Skin of body (tissue), 2 donors: ENCODE data around the genes PCDHA9 and PCDHB9.

- RAMPAGE, long total RNA: no peak
Observed at GRCh38 chr5:140848207-140848855, at the start of gene PCDHA9. Gene PCDHA9 (plus strand): TSS chr5:140848382.

DNA sequence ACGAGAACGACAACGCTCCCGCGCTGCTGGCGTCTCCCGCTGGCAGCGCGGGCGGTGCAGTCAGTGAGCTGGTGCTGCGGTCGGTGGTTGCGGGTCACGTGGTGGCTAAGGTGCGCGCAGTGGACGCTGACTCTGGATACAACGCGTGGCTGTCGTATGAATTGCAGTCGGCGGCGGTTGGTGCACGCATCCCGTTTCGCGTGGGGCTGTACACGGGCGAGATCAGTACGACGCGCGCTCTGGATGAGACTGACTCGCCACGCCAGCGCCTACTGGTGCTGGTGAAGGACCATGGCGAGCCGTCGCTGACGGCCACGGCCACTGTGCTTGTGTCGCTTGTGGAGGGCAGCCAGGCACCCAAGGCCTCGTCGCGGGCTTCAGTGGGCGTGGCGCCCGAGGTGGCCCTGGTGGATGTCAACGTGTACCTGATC, 2.0 kb downstream of the PCDHA10 start:
- RAMPAGE, long total RNA: no peak

DNA sequence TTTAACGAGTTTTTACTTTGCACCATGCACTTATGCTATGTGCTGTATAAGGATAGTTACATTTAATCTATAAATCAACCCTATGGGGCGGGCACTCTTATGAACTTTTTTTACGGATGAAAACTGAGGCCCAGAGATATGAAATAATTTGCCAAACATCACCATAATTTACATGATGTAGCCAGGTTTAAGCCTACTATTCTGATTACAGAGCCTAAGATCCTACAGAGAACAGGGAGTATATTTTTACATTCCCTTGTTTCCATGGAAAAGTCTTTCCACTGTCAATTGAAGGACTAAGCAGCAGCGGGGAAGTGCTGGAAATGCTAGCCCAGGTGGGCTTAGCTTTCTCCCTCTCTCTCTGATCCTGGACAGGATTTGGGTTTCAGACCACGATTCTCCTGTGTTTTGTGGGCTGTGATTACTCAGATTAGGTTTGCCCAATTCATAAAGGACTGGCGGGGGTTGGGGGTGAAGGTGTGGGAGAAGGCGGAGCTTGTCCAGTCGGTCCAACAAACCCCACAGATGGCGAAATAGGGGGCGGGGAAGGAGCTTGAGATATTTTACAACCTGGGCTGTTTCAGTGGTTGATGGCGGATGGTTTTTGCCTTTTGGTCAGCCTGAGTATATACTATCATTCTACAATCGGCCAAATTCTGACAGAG, 35.0 kb downstream of the PCDHAC2 start:
- RAMPAGE, long total RNA: no peak

- RAMPAGE, long total RNA: no peak
Observed at GRCh38 chr5:141001830-141002770, 35.8 kb downstream of the PCDHAC2 start.

- RAMPAGE, long total RNA: no peak
Observed at GRCh38 chr5:141041009-141041595, 10.1 kb upstream of the PCDHB1 start.

GRCh38 chr5:141186486-141187575, at the start of gene PCDHB9:
Gene PCDHB9 (plus strand): TSS chr5:141187161.
- RAMPAGE, long total RNA: no peak

- RAMPAGE, long total RNA: no peak
Observed at GRCh38 chr5:141318676-141319373, 1.8 kb downstream of the TAF7 start.

GRCh38 chr5:141508325-141509548, 19.9 kb downstream of the PCDHGC5 start:
- RAMPAGE, long total RNA: no peak

- RAMPAGE, long total RNA: no peak
Observed at GRCh38 chr5:141513347-141513519, 24.4 kb downstream of the PCDHGC5 start.

- RAMPAGE, long total RNA: no peak
Observed at GRCh38 chr5:141529839-141530814, 41.2 kb downstream of the PCDHGC5 start.

DNA sequence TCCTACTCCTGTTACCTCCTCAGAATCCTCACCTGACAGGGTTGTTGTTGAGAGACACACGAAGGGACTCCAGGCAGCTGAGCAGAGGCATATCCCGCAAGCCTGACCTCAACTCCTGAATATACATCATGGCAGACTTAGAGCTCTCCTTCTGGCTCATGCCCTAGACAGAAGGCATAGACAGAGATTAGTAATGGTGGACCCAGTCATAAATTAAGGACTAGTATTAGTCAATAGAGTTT, 35.4 kb downstream of the DIAPH1 start:
- RAMPAGE, long total RNA: no peak

GRCh38 chr5:141604190-141604999, 14.4 kb downstream of the DIAPH1 start:
- RAMPAGE, long total RNA: no peak

GRCh38 chr5:141615970-141616641, 2.7 kb downstream of the DIAPH1 start:
- RAMPAGE, long total RNA: no peak

DNA sequence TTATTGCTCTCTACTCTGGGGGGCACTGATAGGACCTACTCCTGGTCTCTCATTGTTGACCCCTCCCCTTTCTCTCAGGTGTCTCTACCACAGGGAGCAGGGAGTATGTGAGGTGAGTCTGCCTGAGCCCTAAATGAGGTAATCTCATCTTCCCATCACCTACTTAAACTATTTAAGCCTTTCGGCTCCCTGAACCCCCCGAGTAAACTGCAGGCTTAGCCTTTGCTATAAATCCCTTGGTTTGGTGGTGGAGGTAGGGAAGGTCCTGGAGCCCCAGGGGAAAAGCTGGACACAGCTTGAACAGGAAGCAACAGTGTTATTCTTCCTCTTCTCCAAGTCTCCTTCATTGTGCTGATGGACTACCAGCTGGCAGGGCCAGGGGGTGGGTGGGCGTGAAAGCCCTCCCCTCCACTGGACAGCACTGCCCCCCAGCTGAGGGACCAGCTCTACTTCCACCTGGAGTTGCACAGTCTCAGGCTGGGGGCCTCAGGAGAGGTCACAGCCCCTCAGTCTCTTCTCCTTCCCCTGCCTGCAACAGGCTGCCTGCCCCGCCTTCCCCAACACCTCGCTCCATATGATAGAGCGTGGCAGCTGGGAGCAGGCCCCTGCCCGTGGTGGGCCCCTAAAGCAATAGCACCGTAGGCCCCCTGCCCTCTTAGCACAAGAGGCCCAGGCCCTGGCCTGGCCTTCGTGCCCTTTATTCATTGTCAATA, 3.7 kb downstream of the RELL2 start:
- RAMPAGE, long total RNA: no peak

- RAMPAGE, long total RNA: no peak
Observed at GRCh38 chr5:141649181-141649813, 1.9 kb downstream of the FCHSD1 start.

DNA sequence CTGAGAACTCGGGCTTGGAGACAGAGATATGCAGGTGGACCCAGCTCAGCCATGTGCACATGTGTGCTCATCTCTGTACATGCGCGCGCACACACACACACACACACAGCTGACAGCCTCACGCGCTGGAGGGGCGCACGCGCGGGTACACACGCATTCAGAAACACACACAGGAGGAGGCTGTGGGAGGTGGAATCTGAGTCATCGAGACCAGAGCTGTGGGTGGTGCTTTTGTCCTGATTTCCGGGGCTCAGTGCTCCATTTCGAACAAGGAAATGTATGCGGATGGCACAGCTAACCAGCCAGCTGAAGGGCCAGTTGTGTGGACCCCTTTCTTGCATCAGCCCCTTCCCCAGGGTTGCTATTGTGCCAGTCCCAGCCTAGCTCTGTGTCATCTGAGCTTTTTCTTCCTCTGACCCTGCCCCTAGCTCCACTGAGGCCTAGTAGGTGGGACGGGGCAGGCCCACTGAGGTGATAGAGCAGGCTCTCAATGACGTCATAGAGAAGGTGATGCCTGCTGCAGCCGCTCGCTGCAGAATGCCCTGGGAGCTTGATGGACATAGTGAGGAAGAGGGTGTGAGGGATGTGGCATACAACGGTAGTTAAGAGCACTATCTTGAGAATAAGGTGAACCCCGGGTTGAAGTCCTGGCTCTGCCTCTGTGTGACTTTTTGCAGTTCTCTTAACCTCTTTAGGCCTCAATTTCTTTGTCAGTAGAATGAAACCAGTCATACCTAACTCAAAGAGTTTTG, 11.3 kb upstream of the ARAP3 start:
- RAMPAGE, long total RNA: no peak

GRCh38 chr5:141821320-141821964, 56.8 kb downstream of the PCDH1 start:
- RAMPAGE, long total RNA: no peak

DNA sequence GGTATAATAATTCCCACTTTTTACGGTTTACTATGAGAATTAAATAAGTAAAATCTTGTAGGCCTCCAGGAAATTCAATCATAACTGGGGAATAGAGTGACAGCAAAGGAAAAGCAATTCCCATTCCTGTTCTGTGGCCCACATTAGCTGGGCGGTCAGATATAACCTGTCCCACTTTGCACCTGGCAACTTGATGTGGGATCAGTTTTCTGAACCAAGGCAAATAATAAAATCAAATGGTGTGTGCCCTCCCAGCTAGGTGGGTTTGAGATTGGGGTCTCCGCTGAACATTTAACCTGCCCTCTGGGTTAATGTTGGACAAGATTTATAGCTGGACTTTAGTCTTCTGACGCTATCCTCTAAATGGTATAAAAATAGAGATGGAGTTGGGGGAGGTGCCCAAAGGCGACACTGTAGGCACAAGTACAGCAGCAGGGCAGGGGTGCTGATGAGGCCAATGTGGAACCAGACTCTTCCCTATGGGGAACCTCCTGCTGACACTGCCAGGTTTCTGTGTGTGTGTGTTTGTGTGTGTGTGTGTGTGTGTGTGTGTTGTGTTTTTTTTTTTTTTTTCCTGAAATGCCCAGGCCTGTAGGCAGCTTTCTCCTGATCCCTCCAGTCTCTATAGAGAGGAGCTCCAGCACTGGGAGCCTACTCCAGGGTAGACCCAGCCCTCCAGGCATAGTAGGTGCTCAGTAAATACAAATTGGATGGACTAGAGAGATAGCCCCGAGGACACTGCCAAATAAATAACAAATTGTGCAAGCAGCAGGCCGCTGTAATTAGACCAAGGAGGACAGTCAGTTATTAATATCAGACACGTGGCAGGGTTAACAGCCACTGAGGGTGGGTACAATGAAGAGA, 37.9 kb downstream of the PCDH1 start:
- RAMPAGE, long total RNA: no peak

DNA sequence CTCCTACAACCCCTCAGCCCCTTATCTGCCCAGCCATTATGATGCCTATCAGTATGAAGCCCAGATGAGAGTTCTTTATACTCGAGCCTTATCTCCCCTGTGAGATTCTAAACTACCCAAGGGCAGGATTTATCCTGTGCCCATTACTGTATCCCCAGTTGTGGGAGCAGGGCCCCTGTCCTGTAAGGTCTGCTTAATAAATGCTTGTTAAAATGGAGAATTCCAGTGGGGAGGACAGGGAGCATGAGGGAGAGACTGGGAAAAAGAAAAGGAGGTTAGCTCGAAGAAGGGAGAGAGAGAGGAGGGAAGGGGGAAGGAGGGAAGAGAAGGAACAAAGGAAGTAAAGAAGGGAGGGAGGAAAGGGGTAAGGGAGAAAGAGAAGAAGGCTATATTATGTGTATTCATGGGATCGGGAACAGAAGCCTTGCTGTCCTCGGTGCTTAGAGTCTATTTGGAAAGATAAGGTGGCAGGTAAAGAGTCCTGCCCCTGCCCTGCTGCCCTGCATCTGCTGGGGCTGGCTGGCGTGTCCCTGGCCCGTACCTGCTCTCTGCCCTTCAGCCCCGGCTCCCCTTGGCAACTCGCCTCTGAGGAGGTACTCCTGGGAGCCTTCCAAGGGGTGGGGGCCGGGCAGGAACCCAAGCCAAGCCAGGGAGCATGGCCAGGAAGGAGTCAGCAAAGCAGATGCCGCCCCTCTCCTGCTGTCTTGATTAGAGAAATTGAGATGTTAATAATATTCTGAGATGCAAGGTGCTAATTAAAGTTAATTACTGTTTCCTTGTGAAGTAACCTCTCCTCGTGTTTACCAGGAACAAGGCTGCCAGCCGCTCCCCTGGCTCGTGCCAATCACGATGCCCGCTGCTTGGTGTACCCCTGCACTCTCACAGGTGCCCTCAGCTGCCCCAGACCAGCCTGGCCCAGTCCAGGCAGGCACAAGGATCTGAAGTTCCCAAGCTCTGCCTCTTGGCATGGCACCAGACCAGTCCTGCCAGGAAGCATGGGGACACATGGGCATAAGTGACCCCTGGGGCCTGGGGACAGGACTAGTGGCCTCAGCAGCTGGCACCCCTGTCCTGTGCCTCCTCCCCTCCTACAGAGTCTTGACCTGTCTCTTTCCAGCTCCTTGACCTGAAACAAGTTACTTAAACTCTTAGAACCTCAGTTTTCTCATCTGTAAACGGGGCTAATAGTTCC, 36.7 kb downstream of the PCDH1 start:
- RAMPAGE, long total RNA: no peak

GRCh38 chr5:141858002-141858502, 20.2 kb downstream of the PCDH1 start:
- RAMPAGE, long total RNA: no peak